Skeletal muscle cell (primary cell): ENCODE data around the genes ZFPL1 and POLA2.

GRCh38 chr11:64688278-64689211 is 34.5 kb downstream of the NRXN2 start:
- RRBS, result under 1% methylated on average over 6 of the region's 24 CpGs

GRCh38 chr11:64729676-64730120 is 6.7 kb upstream of the NRXN2 start:
- RRBS, result no CpG with 5 or more reads among the region's 15 CpGs

GRCh38 chr11:64761556-64762023 is 1.8 kb upstream of the PYGM start:
- RRBS, result 80% methylated on average over 1 of the region's 15 CpGs

- RRBS, result 62% methylated on average over 5 of the region's 27 CpGs
These were observed 1.3 kb downstream of the CDC42BPG start for GRCh38 chr11:64842680-64843952.

- RRBS, result no CpG with 5 or more reads among the region's 16 CpGs
These were observed 5.0 kb upstream of the CDC42BPG start for GRCh38 chr11:64849214-64850034.

- RRBS, result 92% methylated on average over 5 of the region's 33 CpGs
These were observed 12.9 kb upstream of the EHD1 start for GRCh38 chr11:64890939-64892106.

DNA sequence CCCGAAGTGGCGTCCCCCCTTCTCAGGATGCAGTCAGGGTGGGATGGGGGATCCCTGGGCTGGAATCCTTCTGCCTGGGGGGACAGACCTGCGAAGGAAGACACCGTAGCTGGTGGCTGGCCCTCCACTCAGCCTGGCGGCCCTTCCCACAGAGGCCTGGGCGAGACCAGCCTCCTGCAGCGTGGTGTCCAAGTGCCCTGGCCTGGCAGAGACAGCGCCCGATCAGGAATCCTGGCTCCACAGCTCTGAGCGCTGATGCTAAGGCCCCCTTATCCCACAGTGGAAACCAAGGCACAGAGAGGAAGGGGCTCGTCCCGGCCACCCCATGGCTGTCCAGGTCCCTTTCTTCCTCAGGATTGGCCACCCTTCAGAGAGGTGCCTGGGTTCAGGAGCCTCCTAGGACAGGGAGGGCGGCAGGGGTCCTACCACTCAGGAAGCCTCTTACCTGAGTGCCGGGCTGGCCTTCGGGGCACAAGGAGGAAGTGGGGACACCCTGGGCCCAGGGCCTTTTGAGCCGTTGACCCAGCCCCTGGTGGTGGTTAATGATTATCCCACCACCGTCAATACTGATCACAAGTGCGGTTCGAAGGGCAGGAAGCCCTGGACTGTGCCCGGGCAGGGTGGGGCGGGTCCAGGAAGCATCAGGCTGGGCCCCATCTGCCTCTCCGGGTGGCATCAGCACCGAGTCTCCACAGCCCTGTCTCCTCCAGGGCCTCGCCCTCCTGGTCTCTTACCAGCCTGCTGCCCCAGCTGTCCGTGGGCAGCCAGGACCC is 14.7 kb upstream of the EHD1 start:
- RRBS, result 80% methylated on average over 3 of the region's 25 CpGs

DNA sequence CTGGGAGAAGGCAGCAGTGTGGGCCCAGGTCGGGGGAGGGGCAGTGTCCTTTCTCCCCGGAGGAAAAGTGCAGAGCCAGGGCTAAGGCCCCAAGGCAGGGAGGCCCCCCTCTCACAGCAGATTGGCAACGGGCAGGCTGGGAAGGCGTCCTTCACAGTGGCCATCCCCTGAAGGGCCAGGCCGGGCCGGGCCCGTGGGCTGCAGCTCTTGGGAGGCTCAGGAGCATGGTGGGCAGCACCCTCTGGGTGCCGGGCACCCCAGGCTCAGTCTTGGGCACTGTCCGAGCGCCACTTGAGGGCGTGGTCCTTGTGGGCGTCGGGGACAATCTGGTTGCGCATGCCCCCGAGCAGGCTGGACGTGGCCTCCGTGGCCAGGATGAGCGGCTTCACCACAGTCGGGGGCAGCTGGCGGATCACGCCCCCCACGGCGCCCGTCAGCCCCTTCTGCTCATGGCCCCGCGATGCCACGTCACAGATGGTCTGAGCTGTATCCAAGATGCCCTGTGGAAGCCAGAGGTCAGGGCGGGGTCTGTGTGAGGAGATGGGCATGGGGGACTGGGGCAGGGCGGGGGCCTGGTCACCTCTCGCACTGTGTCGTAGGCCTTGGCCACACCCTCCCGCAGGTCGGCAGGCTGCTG is 16.4 kb upstream of the EHD1 start:
- RRBS, result 56% methylated on average over 3 of the region's 33 CpGs

- RRBS, result no CpG with 5 or more reads among the region's 25 CpGs
These were observed 15.1 kb downstream of the ATG2A start for GRCh38 chr11:64901722-64902452.

DNA sequence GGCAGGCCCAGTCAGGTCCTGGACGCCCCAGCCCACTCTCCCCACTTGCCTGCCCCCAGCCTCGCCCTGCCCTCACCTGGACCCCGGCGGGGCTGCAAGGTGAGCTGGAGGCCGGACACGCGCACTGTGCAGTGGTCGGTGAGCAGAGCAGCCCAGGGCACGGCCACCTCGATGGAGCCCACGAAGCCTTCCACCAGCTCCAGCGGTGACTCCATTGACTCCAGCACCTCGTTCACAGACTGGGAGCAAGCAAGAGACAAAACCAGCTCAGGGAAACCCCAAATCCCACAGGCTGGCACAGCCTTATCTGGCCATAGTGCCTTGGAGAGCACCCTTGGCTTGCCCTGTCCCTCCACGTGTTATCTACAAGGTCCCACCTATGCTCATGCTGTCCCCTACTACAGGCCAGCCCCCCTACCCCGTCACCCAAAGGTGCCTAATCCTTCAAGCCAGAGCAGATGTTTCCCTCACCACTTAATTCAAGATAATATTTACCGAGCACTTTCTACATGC is 2.7 kb downstream of the ATG2A start:
- RRBS, result no CpG with 5 or more reads among the region's 16 CpGs

DNA sequence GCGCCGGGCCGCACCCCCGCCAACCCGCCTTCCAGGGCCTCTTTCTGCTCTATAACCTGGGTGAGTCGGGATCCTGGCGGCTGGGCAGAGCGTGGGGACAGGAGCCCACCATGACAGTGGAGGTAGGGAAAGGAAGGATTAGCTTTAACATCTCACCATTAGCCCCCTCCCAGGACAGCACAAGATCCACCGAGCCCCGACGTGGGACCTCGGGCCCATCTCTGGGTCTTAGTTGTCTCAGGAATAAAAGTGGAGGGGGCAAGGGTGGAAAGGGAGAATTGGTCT is 739 bp downstream of the SAC3D1 start:
- RRBS, result 2% methylated on average over 2 of the region's 12 CpGs

- RRBS, result 1% methylated on average over 21 of the region's 90 CpGs
These were observed at the start of gene ZFPL1 for GRCh38 chr11:65083717-65084868. ZFPL1 (plus strand) TSS chr11:65084222.

- RRBS, result no CpG with 5 or more reads among the region's 23 CpGs
These were observed 1.3 kb upstream of the TM7SF2 start for GRCh38 chr11:65110111-65110975.

- RRBS, result 0% methylated on average over 3 of the region's 21 CpGs
These were observed 608 bp downstream of the SYVN1 start for GRCh38 chr11:65133684-65134137.

DNA sequence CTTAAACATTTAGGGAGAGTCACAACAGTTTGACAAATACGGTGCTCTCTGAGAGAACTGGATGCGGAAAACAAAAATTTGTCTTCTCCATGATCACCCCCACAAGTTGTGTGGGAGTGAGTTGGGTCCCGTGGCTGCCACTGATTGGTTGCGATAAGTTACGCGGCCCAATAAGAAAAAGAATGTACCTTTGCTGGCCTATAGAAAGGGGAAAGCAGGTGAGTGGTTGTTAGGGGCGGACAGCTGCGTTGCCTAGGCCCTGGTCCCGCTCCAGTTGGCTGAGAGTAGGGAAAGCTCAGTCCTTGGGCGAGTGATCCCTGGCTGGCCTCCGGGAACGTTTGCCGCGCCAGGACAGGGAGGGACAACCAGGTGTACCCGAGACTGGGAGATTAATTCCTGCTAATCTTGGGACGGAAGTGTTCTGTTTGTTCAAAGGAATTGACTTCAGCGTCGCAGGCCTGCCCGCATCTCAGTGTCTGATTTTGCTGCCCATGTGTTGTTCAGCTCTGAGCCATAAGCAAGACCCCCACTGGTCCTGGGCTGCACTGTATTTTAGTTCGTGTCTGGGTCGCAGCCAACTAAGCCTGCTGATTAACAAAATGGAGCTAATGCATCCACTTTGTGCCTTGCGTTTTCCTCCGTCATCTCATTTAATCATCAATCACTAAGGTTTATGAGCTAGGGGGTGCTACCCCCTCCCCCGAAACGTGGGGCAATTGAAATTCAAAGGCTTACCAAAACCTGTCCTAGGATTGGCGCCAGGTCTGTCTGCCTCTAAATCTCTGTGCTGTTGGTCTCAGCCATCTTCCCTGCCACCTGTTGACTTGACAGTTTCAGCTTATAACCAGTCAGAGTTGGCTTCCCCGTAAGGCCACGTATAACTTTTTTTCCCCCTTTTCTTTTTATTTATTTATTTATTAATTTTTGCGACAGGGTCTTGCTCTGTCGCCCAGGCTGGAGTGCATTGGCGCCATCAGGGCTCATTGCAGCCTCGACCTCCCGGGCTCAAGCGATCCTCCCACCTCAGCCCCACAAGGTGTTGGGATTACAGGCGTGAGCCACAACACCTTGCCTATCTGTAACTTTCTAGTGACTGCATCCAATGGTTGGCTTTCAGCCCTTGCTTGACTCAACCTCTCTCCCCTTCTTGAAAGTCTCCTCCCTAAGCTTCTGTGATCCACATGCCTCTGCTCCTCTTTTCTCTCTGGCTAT is 1.0 kb upstream of the SYVN1 start:
- RRBS, result no CpG with 5 or more reads among the region's 35 CpGs

DNA sequence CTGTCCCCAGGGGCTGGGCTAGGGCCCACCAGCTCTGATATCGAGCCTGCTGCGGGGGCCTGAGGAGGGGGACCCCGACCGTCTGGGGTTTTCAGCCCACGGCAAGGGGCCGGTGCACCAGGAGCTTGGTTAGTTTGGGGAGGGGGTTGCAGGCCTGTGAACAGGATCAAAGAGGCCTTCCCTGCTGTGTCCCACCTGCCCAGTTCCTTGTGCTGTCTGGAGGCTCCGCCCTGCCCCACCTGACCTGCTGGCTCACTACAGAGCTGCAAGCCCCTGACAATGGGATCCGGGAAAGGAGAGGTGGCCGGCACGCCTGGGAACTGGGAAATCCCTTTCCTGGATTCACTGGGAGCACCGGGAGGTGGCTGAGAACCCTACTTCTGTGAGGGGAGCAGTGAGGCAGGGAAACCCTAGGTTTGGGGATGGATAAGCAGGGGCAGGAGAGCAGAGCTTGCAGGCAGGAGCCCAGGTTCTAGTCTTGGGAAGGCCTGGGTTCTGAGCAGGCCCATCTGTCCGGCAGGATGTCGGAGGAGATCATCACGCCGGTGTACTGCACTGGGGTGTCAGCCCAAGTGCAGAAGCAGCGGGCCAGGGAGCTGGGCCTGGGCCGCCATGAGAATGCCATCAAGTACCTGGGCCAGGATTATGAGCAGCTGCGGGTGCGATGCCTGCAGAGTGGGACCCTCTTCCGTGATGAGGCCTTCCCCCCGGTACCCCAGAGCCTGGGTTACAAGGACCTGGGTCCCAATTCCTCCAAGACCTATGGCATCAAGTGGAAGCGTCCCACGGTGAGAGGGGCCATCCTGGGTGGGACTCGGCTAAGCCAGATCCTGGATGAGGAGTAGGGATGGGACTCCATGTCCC is 685 bp downstream of the CAPN1 start:
- RRBS, result 0% methylated on average over 1 of the region's 24 CpGs

DNA sequence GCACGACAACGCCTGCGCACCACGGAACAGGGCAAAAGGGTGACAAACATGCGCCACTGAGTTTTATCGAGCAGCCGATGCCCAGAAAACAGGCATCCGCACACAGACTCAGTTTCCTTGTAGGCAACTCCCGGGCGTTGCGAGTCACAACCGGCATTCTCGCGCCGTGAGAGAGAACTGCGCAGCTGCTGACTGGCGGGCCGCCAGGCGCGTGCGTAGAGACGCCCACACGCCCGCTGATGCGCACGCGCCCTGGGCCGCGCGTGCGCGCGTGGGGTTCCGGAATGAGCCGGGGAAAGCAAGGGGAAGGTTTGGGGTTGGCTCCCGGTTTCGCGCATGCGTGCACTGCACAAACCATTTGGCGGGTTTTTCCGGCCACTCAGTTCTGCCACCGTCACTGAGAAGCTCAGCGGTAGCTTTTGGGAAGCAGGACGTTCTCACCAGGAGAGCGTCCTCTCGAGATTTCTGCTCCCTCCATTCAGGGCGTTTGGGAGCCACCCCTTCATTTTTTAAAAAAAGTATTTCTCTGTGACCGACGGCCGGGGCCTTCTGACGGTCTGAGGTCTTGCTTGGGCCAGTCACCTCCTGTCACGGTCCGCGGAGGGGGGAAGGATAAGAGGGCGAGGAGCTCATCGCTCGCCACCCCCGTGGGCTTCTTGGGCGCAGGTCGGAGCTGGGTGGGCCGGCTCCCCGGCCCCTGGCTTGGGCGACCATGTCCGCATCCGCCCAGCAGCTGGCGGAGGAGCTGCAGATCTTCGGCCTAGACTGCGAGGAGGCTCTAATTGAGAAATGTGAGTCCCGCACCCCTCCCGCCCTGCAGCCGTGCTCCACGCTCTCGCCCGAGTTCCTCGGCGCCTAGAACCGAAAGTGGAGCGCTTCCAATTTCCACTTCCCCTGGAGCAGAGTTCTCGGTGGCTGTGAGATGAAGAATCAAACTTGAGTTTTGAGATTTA is at the start of gene POLA2:
TSS of gene POLA2 (plus strand) at position 382 of the 953 bp plus-strand sequence.
- RRBS, result 2% methylated on average over 6 of the region's 79 CpGs

GRCh38 chr11:65417685-65418405 is 31.4 kb downstream of the FRMD8 start:
- RRBS, result no CpG with 5 or more reads among the region's 20 CpGs

GRCh38 chr11:65421920-65422260 is 35.5 kb downstream of the FRMD8 start:
- RRBS, result 1% methylated on average over 3 of the region's 26 CpGs

- RRBS, result no CpG with 5 or more reads among the region's 3 CpGs
These were observed 44.4 kb downstream of the FRMD8 start for GRCh38 chr11:65430929-65431194.